A172 (cell line): ENCODE measurements around a stretch of chr2.

- RAMPAGE, long total RNA = no peak
Observed at GRCh38 chr2:6917727-6918390, 647 bp downstream of the RNF144A start.

- RAMPAGE, long total RNA = no peak
Observed at GRCh38 chr2:6958922-6959533, 41.8 kb downstream of the RNF144A start.

DNA sequence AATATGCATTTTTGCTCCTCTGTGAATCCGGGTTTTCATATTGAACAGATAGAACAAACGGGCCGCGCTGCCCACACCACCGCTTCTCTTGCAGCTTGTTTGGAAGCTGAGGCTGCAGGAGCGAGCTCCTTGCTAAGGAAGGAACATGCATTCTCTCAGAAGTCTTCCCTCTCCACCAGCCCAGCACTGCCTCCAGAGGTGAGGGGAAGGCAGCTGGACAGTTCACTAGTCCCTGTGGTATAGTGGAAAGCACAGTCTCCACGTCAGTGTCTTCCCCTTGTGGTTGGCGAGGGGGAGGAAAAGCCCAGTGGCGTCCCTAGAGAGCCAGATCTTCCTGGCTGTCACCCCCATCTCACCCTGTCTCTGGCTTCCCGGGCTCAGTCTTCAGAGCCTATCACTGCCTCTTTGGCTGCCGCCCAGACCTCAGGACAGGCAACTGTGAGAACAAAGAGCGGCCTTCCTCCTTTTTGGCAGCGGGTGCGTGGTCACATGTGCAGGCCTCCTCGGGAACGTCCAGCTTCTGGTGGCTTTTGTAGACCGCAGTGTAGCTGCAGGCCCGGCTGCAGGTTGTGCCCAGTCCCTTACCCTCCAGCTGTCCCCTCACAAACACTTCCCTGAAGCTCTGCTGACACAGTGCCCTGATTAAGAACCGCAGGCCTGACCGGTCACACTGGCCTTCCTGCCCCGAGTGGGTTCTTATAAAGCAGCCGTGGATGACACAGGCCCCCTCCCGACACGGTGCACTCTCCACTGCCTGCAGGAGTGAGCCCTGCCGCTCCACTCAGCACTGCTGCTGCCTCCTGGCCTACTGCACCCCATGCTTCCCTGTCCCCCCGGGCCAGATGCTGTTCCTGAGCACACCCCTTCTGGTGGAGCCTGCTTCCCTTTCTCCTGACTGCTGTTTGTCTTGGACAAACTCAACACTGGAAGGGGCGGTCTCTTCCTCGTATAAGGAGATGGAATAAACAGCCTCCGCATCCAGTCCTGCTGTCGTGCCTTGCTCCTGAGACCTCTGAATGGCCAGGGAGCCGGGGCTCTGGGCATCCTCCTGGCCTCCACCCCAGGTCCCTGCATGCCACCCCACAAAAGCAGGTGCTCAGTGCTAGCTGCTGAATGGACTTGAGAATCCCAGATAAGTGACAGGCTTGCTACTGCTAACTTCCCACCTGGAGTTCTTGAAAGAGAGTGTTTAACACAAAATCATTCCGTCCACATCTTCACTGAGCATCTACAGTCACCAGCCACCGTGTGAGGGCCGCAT lies 91.0 kb downstream of the RNF144A start:
- RAMPAGE, long total RNA = no peak

- RAMPAGE, long total RNA = no peak
Observed at GRCh38 chr2:7038362-7039086, 121.3 kb downstream of the RNF144A start.

DNA sequence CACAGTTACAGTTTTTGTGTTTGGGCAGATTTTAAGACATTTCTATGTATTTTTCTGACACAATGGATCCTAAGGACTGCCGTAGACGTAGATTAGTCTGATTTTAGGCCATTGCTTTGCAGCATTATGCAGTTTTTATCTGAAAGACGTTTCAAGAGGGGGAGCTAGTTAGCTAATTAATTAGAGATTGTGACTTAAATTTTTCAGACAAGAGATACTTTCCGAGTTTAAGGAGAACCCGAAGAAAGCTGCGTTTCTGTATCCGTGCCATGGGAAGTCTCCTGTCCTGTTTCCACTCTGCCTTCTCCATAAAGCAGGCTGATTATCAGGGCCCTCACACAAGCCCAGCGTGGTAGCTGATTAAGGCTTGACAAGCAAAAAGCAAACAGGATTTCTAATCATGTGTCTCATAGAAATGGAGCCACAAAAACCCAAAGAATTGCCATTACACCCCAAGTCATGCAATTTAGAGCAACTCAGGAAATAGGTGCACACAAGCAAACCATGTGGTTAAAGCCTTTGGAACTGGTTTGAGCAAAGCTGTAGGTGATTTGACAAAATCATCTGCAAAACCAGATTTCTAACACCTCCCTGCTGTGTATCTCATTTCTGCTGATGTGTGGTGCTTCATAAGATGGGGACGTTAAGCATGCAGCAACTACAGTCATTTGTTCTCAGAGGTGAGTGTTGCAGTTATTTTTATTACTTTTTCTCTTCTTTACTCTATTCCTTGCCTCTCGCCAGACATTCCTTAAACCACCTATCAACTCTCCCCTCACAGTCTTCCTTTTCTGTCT lies 808.2 kb downstream of the RNF144A start:
- RAMPAGE, long total RNA = no peak

DNA sequence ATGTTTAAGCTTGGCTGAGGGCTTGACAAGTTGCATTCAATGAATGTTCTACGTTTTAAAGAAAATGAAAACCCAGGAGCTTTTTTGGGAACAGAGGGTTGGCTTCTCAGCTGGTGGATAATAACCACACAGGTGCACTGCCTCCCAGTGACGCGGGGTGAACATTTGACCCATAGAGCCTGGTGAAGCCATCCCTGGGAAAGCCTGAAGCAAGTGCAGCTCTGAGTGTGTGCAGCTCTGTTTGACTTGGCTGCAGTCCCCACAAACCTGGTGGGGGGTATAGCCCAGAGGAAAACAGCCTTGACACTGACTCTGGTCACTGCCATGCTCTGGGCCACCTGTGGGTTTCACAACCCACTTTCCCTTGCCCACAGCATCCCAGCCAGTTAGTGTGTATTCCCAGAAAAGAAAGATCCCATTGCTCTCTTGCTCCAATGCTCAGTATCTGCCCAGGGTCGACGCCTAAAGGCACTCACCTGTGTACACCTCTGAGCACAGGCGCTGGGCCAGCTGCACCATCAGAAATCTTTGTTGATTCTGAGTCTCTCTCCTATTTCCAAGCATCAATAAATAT lies 875.0 kb downstream of the RNF144A start:
- RAMPAGE, long total RNA = no peak

- RAMPAGE, long total RNA = no peak
Observed at GRCh38 chr2:8162419-8163020, 519.3 kb upstream of the ID2 start.

- RAMPAGE, long total RNA = no peak
Observed at GRCh38 chr2:8242512-8243458, 439.1 kb upstream of the ID2 start.

GRCh38 chr2:8337265-8337529 lies 344.7 kb upstream of the ID2 start:
- RAMPAGE, long total RNA = no peak

- RAMPAGE, long total RNA = no peak
Observed at GRCh38 chr2:8567018-8567480, 114.8 kb upstream of the ID2 start.

GRCh38 chr2:8581086-8581977 lies 100.5 kb upstream of the ID2 start:
- RAMPAGE, long total RNA = no peak

DNA sequence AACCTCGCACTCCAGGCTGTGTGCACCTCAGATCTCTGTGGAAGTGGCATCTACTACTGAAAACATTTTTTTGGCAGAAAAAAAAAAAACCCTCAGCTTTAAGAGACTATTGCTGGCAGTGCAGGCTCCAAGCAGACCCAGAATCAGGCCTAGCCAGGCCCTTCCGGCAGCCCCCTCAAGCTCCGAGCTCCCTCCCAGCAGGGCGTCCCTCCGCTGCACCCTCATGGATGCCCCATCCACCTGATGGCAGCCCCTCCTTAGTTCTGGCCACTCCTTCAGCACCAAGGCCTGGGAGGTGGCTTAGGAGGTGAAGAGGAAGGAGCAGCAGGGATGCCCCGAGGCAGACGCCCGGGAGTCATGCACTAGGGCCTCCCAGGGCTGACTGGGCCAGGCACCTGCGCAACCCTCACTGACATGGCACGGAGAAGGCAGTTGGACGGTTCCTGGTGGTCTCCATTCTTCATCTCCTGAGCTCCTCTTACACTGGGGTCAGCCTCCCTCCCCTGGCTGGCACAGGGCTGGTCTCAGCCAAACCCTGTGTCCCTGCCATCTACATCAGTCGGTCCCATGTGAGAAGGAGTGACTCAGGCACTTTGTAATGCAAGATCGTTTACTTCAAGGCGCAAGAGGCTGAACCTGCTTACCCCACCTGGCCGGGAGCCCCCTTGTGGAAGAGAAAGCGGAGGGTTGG lies 53.6 kb upstream of the ID2 start:
- RAMPAGE, long total RNA = no peak

DNA sequence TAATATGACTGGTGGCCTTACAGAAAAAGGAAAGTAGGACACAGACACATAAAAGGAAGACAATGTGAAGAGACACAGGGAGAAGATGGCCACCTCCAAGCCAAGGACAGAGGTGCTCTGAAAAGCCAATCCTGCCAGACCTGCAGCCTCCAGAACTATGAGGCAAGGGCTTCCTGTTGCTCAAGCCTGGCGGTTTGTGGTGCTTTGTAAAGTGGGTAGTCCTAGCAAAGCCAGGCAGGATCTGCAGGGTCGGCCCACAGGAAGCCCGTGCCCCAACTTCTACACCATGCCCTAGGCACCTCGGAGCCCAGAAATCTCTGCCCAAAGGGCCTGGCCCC lies 37.4 kb upstream of the ID2 start:
- RAMPAGE, long total RNA = no peak

DNA sequence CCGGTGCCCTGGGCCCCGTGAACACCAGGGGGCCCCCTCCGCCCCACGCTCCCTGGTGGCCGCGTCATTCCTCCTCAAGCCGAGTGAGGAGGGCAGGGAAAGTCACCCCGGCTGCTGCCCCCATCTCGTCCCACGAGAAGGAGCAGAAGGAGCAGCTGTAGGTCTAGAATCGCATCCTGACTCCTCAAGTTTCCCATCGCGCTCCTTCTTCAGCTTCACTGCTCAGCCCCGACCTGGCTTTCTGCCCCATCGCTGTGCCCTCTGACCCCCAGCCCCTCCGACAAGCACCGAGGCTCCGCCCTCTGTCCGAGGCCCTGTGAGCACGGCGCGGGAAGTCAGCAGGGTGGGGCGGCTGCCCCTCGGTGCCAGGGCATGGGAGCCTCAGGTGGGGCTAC lies 36.8 kb upstream of the ID2 start:
- RAMPAGE, long total RNA = no peak

GRCh38 chr2:8661762-8661982 lies 20.2 kb upstream of the ID2 start:
- RAMPAGE, long total RNA = no peak

- RAMPAGE, long total RNA = no peak
Observed at GRCh38 chr2:8677343-8677608, 4.6 kb upstream of the ID2 start.

DNA sequence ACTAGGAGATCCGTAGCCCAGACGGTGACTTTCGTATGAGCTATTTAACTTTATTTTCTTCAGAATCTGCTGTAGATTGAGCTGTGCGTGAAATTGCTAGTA lies 571 bp downstream of the ID2 start:
- RAMPAGE, long total RNA = no peak

- RAMPAGE, long total RNA = no peak
Observed at GRCh38 chr2:8818600-8818975, 18.8 kb downstream of the KIDINS220 start.

DNA sequence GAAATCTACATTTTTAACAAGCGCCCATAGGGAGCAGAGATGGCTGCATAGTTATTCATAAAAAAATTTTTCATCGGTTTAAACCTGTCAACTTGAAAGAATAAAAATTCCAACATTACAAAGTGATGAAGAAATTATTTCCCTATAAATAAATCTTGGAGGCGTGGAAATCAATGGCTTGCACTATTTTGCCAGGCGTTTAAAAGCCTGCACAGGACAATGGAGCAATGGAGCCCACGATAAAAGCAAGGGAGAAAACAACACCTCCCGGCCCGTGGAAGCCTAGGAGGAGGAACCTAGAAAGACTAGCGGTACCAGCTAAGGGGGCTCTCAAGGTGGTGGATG lies 648 bp downstream of the KIDINS220 start:
- RAMPAGE, long total RNA = no peak

DNA sequence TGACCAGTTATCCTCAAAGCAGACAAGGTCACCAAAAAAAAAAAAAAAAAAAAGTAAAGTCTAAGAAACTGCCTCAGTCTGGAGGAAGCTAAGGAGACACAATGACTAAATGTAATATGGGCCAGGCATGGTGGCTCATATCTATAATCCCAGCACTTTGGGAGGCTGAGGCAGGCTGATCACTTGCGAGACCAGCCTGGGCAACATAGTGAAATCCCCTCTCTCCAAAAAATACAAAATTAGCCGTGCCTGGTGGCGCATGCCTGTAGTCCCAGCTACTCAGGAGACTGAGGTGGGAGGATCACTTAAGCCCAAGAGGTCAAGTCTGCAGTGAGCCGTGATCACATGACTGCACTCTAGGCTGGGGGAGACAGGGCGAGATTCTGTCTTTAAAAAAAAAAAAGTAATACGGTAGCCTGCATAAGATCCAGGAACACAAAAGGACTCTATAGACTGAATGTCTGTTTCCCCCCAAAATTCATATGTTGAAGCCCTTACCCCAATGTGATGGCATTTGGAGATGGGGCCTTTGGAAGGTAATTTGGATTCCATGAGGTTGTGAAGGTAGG lies 17.2 kb downstream of the MBOAT2 start:
- RAMPAGE, long total RNA = no peak